OCI-LY7 (cell line): Measurements from ENCODE around the genes MEX3B and GOLGA6L10.

DNA sequence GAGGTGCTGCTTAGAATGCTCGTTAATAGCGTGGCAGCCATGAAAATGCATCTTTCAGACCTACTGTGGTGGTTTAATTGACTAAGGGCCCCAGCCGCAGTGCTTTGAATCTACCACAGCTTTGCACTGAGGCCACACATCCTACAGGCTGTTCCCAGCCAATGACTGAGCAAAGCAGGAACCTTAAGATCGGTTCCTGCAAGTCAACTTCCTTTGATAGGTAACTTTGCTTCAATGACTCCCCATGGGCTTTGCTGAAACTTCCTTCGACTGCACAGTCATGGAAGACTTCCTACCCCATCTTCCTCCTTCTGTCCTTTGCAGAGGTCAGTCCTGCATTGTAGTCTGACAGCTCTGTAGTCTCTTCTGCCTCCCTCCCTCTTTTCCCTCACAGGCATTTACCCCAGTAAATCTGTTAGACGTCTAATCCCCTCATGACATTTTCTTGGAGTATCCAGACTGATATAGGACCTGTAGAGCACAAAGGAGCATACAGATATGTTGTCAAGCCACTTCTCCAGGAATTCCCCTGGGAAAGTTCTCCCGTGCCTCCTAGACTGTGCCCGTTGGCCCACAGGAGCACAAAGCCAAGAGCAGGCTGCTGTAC lies 2.6 kb upstream of the BCL2A1 start:
- PRO-cap = no peak
- RAMPAGE, long total RNA = no peak

GRCh38 chr15:80010008-80010538 lies 39.1 kb upstream of the BCL2A1 start:
- PRO-cap = no peak
- RAMPAGE, long total RNA = no peak

- PRO-cap = no peak
- RAMPAGE, long total RNA = no peak
Observed at GRCh38 chr15:80082143-80082552, 22.7 kb downstream of the ZFAND6 start.

GRCh38 chr15:80176490-80176924 lies 23.7 kb downstream of the FAH start:
- PRO-cap = no peak
- RAMPAGE, long total RNA = no peak

DNA sequence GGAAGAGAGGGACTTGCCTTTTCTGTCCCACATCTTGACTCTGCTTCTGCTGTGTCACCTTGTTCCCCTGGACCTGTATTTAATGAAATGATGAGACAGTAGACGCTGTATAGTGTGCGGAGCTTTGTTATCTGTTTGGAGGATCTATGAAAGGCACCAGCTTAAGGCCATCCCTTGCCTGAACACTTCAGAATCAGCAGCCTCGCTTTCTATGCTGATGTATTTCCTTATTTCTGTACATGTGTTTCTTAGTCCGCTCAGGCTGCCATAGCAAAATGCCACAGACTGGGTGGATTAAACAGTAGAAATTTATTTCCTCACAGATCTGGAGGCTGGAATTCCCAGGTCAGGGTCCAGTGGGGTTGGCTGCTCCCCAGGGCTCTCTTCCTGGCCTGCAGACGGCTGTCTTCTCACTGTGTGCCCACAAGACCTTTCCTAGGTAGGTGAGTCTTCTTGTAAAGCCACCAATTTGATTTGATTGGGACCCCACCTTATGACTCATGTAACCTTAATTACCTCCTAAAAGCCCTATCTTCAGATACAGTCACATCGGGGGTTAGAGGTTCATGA lies 41.5 kb downstream of the CTXND1 start:
- PRO-cap = no peak
- RAMPAGE, long total RNA = no peak

GRCh38 chr15:80242666-80243395 lies 9.2 kb downstream of the CTXND1 start:
- PRO-cap = no peak
- RAMPAGE, long total RNA = no peak

GRCh38 chr15:80596383-80597215 lies 98.5 kb upstream of the ABHD17C start:
- PRO-cap = no peak
- RAMPAGE, long total RNA = no peak

- PRO-cap = no peak
- RAMPAGE, long total RNA = no peak
Observed at GRCh38 chr15:80697329-80698032, 2.4 kb downstream of the ABHD17C start.

DNA sequence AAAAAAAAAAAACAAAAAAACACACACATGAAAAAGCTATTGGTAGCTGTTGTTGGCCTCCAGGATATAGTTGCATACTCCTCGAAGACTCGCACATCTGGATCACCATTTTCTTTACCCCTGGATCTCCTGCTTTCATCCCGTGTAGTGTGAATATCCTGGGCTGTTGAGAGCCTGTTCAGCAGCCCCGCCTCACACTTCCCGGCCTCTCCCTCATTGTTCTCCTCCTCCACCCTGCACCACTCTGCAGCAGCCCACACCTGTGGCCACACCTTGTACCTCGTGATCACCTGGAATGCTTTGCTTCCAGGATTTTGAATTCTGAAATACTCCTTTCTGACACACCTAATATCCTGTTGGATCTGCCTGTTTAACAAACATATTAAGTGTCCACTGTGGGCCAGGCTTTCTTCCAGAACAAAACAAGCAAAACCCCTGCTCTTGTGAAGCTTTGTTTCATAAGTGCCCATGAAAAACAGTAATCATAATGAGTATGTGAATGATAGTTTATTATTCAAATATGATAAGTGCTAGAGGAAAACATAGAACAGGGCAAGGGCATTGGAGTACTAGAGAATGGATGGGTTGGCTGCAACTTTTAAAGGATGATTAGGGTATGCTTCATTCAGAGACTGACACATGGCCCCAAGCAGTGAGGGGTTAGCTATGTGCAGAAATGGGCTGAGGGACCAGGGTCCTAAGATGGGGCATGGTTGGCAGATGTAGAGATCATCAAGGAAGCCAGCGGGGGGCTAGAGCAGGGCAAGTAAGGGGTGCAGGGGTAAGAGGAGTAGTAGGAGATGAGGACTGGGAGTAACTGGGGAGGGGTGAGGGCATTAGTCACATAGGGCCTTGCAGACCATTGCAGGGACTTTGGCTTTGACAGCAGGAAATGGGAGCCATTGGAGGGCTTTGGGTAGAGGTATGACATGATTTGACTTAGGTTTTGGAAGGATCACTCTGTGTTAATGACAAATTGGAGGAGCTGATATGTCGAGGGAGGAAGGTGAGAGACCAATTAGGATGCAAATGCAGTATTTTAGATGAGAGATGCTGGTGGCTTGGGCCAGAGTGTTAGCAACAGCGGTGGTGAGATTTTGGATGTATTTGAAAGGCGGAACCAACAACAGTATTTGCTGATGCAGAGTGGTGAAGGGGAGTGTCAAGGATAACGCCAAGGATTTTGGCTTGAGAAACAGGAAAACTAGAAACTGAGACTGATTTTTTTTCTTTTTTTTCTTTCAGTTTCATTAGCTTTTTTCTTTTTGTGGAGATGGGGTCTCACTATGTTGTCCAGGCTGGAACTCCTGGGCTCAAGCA lies 14.8 kb downstream of the ABHD17C start:
- PRO-cap = no peak
- RAMPAGE, long total RNA = no peak

- PRO-cap = no peak
- RAMPAGE, long total RNA = no peak
Observed at GRCh38 chr15:80922417-80923087, 67.1 kb downstream of the MESD start.

GRCh38 chr15:81032980-81033270 lies 32.2 kb downstream of the TLNRD1 start:
- PRO-cap = no peak
- RAMPAGE, long total RNA = no peak

GRCh38 chr15:81176177-81176990 lies 20.3 kb upstream of the IL16 start:
- PRO-cap = no peak
- RAMPAGE, long total RNA = no peak

DNA sequence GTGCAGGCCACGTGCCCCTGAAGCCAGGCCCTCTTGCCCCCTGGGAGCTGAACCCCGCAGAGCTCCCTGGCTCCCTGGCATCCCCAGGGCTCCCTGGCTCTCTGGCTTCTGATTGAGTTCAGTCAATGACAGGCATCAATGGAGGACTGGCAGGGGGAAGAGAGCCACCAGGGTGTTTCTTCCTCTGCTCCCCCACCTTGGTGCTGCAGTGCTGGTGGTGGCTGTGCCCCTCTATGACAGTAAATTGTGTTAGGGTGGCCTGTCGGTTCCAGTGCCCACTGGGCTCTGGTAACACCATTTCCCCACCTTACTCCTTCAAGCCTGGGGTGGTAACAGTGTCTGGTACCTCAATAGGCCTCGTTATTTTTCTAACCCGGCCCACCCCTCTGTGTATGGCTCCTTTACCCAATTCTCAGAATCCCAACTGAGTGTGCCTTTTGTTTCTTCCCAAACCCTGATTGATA lies 62.6 kb downstream of the STARD5 start:
- PRO-cap = no peak
- RAMPAGE, long total RNA = no peak

GRCh38 chr15:81275919-81276214 lies 48.1 kb downstream of the STARD5 start:
- PRO-cap = no peak
- RAMPAGE, long total RNA = no peak

- PRO-cap = bidirectional peak, plus-strand start at chr15:81298262, minus-strand start at chr15:81298022
- RAMPAGE, long total RNA = no peak
Observed at GRCh38 chr15:81297685-81298407, 26.1 kb downstream of the STARD5 start.

GRCh38 chr15:81299818-81300701 lies 23.9 kb downstream of the STARD5 start:
- PRO-cap = no peak
- RAMPAGE, long total RNA = no peak

GRCh38 chr15:81419283-81419966 lies 45.4 kb upstream of the TMC3 start:
- PRO-cap = no peak
- RAMPAGE, long total RNA = no peak

- PRO-cap = bidirectional peak, plus-strand start at chr15:82046395, minus-strand start at chr15:82046143
- RAMPAGE, long total RNA = no peak
Observed at GRCh38 chr15:82045947-82046558, at the start of gene MEX3B. Gene MEX3B, minus strand, starts transcription at chr15:82046018.

DNA sequence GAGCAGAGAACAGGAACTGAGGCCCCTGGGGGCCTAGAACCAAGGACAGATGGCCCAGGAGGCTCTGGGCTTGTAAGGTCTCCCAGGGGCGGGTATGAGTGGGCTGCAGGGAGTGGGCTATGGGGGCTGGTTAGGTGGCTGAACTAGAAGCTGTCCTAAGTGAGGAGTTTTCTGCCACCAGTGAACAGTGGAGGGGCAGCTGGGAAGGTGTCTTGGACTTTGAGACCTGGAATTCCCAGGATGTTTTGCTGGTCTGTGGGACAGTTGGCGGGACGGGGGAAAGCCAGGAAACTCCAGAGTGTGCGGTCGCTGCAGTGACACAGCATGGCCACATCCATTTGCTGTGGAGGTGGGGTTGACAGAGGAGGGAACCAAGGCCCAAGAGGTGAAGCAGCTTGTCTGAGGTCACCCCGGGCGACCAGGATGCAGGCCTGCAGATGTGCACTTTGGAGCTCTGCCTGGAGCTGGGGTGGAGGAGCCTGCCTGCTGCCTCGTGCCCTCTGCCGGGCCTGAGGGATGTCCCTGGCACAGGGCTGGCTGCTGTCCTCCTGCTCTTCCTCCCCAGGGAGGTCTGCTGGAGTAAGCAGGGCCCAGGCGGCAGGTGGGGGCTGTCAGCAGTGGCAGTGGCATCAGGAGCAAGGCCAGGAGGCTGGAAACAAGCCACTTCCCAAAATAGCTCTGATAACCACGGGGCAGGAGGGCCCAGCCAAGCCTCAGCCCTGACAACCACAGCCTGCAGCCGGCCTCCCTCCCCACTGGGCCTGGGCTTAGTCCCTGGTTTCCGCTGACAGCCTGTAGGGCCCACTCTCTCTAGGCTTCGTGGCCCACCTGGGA lies 16.2 kb downstream of the GOLGA6L10 start:
- PRO-cap = no peak
- RAMPAGE, long total RNA = no peak

DNA sequence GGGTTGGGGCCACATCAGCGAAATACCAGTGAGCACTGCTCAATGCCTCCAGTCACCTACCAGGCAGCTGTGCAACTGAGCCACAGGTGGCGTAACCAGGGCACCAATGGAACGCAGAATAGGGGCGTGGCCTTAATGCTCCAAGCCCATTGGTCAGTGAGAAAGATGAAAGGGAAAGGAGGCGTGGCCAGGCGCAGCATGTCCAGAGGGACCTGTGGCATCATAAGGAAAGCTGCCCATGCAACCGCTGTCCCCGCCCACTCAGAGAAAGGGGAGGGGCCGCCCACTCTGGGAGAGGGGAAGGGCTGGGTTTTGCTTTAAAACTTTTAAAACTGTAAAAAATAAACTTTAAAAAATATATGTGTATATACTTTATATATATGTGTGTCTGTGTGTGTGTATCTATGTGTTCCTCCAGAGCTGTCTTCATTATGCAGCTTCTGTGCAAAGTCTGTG lies at the start of gene GOLGA6L10:
Gene GOLGA6L10, minus strand, starts transcription at position 115 of the 456 bp plus-strand sequence.
- PRO-cap = no peak
- RAMPAGE, long total RNA = no peak